Right lobe of liver (tissue), 4 donors: ENCODE measurements around the genes CIAPIN1, ADGRG1 and CSNK2A2.

- PRO-cap, 4 experiments: peak in 3 of 4 experiments; most common plus-strand start chr16:56938896 (in 2); most common minus-strand start chr16:56938928 (in 1)
- RAMPAGE, long total RNA, 2 experiments: no peak in any of the 2 experiments
These were observed 6.9 kb downstream of the HERPUD1 start for GRCh38 chr16:56938549-56939574.

DNA sequence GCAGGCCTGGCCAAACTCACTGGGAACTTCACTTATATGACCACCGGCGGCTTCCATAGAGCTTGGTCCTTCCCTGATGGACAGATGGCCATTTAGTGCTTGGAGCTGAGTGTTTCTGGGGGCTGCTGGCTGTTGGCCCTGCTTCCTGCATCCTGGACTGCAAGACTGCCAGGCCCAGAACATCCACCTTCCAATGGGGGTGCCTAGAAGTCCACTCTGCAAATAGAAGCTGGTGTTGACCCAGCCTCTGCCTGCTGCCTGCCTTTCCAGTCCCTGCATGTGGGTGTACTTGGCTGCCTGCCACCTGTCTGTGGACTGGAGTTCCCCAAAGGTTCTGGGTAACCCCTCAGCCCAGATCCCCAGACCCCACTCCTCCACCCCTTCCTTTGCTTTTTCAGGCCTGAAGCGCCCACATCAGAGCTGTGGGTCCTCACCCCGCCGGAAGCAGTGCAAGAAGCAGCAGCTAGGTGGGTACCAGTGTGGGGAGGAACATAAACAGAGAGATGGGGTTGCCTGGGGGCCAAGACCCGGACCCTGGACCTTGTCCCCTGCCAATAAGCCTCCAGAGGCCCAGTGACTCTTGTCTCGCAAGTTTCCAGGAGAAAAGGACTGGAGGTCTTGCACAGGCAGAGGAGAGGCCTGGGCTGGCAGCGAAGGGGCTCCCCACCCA, 34.2 kb downstream of the NLRC5 start:
- PRO-cap, 4 experiments: no peak in any of the 4 experiments
- RAMPAGE, long total RNA, 2 experiments: no peak in any of the 2 experiments

GRCh38 chr16:57045635-57046284, 46.6 kb upstream of the CPNE2 start:
- PRO-cap, 4 experiments: no peak in any of the 4 experiments
- RAMPAGE, long total RNA, 2 experiments: no peak in any of the 2 experiments

DNA sequence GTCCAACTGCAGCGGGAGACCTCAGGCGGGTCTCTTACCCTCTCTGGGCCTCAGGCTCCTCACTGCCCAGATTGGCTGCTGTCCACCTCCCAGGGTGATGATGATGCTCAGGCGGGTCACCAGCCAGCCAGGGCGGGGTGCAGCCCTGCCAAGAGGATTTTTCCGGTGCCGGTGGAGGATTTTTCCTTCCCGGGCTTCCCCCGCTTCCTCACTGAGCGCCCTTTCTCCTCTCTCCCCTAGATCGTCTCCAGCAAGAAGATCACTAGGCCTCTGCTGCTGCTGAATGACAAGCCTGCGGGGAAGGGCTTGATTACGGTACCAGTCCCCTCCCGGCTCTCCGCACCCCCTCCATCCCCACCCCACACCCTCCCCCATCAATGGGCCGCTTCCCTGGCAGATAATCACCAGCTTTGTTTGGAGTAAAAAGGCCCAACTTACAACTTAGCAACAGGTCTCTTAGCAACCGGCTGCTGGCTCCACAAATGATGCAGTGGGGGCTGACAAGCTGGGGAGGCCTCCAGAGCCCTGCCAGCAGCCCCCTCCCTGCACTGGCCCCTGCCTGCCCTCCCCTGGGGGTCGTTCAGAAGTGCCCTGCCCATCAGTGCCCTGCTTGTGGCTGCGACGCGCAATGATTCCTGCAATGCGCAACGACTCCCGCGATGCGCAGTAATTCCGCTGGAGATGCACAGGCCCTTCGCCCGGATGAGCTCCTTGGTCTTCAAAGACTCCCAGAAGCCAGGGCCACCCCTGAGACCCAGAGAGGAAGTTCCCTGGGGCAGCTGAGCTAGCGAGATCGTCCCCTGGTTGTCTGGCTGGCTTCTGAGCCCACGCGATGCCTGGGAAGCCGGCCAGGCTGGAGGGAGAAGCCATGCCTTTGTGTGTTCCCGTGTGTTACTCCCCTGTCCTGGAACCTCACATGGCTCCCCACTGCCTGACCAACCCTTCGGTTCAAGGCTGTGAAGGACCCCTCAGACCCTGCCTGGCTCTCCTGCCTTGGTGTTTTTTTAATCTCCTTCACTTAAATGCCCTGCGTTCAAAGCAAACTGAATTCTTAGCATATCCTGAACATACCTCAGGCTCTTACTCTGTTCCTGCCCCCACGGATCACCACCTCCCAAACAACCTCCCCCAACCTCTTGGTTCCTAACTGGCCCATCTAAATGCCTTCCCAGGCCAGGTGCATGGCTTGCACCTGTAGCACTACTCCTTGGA, 23.3 kb downstream of the CPNE2 start:
- PRO-cap, 4 experiments: no peak in any of the 4 experiments
- RAMPAGE, long total RNA, 2 experiments: no peak in any of the 2 experiments

GRCh38 chr16:57117141-57117713, 24.8 kb downstream of the CPNE2 start:
- PRO-cap, 4 experiments: no peak in any of the 4 experiments
- RAMPAGE, long total RNA, 2 experiments: no peak in any of the 2 experiments

DNA sequence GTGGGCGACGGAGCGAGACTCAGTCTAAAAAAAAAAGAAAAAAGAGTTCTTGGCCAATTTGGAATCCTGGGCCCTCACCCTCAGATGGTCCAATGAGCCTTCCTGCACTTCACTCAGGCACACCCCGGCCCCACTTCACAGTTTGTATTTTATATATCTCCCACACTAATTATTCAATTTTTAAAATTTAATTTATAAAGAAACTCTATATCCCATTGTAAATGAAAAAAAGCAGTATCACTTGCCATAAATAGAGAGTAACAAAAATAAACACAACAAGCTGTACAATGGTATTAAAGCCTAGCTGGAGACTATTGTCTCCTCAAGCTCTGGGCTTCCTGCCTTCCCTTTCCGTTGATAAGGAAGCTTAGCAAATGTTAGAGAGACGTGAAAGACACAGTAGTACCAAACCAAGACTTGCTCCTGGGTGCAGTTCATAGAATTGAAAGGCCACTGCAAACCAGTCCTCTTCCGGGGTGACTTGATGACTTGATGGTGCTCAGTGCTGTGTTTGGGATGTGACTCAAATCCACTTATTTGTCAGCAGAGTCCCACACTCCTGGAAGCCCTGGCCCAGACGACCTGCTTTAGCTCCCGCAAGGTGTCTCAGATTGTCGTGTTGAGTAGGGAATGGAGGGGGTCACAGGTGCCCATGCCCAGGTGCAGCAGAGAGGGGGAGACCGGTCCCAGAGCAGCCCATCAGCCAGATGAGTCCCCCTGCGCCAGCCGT, 40.8 kb downstream of the PSME3IP1 start:
- PRO-cap, 4 experiments: no peak in any of the 4 experiments
- RAMPAGE, long total RNA, 2 experiments: no peak in any of the 2 experiments

DNA sequence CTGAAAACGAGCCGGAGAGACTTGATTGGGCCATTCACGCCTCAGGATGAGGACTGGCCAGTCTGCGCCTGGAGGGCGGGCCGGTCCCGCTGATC, 128 bp upstream of the PSME3IP1 start:
- PRO-cap, 4 experiments: no peak in any of the 4 experiments
- RAMPAGE, long total RNA, 2 experiments: no peak in any of the 2 experiments

DNA sequence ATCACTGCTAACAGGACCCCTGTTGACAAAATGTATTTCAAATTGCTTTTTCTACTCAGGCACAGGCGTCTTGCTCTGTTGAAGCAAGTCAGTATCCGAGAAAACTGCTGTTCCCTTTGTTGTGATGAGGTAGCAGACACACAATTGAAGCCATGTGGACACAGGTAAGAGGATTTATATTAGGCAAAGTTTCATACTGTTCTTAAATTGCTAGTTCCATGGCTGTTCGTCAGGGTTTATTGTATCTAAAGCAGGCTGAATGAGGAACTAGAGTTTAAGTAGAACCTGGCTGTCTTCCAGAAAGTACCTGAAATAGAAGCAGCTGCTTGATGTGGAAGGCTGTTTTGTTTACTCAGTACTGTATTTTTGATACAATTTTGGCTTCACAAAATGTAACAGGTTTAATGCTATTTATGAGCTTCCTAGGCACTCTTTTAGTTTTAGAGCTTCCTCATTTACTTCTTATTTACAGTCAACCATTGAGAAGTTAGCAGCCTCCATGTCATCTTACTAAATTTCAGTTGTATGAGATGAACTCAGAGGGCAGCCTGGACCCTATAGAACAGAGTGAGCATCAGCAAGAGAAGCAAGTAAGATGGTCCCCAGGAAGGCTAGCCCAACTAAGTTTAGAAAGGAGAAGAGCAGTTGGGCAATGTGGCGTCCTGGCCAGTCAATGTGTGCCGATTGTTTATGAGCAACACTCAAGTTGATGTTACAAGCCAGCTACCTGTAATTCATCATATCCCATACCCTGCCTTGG, 9.8 kb upstream of the ARL2BP start:
- PRO-cap, 4 experiments: no peak in any of the 4 experiments
- RAMPAGE, long total RNA, 2 experiments: no peak in any of the 2 experiments

- PRO-cap, 4 experiments: no peak in any of the 4 experiments
- RAMPAGE, long total RNA, 2 experiments: no peak in any of the 2 experiments
These were observed 18.5 kb downstream of the PLLP start for GRCh38 chr16:57265951-57266481.

GRCh38 chr16:57446425-57447614, at the start of gene CIAPIN1:
Gene CIAPIN1 (minus strand): TSS chr16:57447385.
- PRO-cap, 4 experiments: peak in 4 of 4 experiments; most common plus-strand start chr16:57447482 (in 4); most common minus-strand start chr16:57447350 (in 2)
- RAMPAGE, long total RNA, 2 experiments: start-site peak on the plus strand in 2 of 2 experiments, at chr16:57447474-57447514 at its widest, 1,751 to 2,642 reads per replicate; start-site peak on the minus strand in 2 of 2 experiments, at chr16:57447365-57447388 at its widest, 595 to 687 reads per replicate

DNA sequence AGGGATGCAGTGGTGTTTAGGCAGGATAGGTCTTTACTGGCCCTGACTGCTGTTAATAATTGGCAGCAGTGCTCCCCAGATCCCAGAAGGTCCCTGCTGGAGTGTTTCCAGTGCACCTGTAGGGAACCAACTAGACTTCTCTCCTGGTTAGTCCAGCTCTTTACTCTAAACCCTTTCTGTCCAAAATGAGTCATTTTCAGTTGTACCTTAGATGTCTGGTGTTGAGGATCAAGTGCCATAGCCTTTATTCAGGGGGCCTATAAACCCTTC, 8.7 kb downstream of the POLR2C start:
- PRO-cap, 4 experiments: peak in 1 of 4 experiments; most common plus-strand start position 210 of the sequence (in 1); most common minus-strand start position 137 of the sequence (in 1)
- RAMPAGE, long total RNA, 2 experiments: no peak in any of the 2 experiments

DNA sequence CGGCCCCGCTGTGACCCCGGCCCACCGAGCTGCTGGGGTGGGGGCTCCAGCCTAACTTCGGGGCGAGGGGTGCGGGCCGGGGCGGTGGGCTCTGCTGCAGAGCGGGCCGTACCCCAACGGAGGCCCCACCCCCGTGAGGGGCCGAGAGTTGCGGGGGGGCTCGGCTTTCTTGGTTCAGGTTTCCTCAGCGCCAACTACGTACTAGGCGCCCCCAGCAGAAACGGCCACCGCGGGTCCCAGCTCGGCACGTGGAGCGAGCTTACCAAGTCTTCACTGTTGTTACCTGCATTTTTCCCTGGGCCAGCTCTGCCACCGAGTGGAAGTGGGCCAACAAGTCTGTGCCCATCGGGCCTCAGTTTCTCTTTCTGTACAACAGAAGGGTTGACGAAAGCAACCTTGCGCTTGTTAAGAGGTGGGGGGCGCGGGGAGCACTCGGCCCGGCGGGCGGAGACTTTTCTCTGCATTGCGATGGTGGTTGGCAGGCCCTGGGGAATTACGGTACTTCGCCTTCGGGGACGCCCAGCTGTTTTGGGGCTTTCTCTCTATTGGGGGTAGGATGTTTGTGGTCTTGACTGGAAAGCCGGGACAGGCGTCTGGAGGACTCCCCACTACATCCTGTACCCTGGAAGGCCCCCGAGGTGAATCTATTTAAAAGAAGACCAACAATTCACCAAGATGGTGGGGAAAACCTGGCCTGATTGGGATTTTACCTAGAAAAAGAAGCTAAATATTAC, 473 bp upstream of the CCDC102A start:
- PRO-cap, 4 experiments: no peak in any of the 4 experiments
- RAMPAGE, long total RNA, 2 experiments: no peak in any of the 2 experiments

DNA sequence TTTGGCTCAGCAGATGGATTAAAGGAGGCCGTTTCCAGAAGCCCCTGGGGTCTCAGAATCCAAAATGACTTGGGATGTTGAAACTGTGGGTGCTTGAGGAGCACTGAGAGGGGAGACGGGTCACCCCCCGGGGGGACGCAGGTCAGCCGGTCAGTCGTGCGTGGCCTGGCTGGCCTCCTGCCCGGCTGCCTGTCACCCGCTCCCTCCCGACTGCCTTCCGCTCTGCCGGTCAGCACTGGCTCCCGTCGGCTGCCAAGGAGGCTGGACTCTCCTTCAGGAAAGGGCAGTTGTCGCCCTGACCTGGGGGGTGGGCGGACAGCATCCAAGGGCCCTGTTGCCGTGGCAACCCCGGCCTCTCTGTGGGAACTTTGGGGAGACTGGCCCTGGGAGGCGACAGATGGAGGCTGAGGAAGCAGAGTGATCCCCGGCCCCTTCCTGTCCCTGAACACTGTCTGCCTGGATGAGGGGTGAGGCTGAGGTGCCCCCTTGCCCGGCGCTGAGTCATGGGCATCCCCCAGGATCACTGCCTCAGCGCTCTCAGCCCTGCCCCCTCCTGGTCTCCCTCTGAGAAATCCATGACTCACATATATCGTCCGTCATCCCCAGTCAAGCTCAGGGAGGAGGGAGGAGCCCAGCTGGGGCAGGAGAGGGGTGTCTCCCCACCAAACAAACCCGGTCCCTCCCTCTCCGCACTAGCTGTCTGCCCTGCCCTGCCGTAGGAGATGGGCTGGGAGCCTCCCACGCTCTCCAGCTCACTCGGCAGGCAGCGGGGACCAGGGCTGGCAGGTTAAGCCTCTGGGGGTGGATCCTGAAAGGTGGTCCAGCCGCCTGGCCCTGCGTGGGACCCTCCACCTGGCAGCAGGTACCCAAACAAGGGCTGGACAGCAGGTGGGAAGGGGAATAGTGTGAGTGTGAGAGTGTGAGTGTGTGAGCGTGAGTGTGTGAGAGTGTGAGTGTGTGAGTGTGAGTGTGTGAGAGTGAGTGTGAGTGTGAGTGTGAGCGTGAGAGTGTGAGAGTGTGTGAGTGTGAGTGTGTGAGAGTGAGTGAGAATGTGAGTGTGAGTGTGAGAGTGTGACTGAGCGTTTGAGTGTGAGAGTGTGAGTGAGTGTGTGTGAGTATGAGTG, at the start of gene ADGRG1:
Gene ADGRG1 (plus strand): TSS at position 690 of the 1,124 bp plus-strand sequence.
- PRO-cap, 4 experiments: peak in 2 of 4 experiments; most common plus-strand start position 605 of the sequence (in 1); most common minus-strand start position 450 of the sequence (in 1)
- RAMPAGE, long total RNA, 2 experiments: start-site peak on the plus strand in 2 of 2 experiments, centred at positions 631 to 702 of the sequence, 23 to 37 reads per replicate

- PRO-cap, 4 experiments: peak in 1 of 4 experiments; most common minus-strand start chr16:57702073 (in 1)
- RAMPAGE, long total RNA, 2 experiments: no peak in any of the 2 experiments
These were observed 7.3 kb downstream of the DRC7 start for GRCh38 chr16:57701680-57702486.

DNA sequence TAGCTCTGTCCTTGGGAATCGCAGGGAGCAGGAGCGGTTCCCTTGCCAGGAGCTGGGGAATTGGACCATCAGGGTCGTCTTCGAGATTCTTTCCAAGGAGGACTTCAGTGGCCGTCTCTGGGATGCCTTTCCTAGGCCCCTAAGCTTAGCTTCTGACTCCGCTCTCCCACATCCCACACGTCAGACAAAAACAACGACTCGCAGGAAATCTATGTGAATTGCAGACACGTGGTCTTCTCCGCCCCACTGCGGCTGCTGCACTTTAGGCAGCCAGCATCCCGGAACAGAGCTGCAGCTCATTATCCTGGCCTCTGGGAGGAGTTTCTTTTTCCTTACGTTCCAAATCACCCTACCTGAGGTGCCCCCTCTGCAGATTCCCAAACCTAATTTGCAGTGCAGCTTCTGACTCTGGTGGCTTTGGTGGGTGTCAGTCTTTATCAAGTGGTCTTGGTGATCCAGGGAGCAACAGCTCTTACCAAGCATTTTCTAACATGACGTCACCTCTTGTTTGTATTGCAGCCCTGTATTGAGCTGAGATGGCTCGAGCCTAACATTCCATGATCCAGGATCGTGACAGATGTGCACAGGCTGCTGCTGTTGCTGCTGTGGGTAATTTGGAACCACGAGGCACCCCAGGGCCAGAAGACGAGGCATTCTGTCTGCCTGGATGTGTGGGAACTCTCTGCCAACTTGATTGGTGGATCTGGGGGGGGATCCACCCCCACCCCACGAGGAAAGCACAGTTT, 1.1 kb downstream of the KATNB1 start:
- PRO-cap, 4 experiments: peak in 4 of 4 experiments; most common plus-strand start position 565 of the sequence (in 3); most common minus-strand start position 186 of the sequence (in 3)
- RAMPAGE, long total RNA, 2 experiments: no peak in any of the 2 experiments

- PRO-cap, 4 experiments: no peak in any of the 4 experiments
- RAMPAGE, long total RNA, 2 experiments: no peak in any of the 2 experiments
These were observed 3.3 kb downstream of the CFAP20 start for GRCh38 chr16:58125678-58126457.

- PRO-cap, 4 experiments: no peak in any of the 4 experiments
- RAMPAGE, long total RNA, 2 experiments: no peak in any of the 2 experiments
These were observed 29.4 kb upstream of the CFAP20 start for GRCh38 chr16:58158418-58159184.

DNA sequence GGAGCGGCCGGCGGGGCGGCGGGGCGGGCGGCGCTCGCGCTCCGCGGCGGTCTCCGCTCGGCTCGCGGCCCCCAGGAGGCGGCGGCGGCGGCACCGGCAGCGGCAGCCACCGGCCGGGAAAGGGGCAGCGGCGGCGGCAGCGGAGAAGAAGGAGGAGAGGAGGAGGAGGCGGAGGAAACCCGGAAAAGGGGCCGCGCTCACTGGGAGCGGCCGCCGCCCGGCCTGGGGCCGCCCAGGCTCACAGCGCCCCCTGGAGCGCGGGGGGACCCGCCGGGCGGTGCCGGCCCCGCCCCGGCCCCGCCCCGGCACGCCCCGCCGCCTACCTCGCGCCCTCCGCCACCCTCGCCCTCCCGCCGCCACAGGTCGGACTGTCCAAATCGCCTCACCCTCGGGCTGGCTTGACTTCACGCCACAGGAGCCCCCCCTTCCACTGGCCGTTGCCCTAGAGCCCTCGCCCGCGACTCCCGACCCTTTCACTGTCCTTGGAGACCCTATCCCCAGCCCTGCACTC, at the start of gene CSNK2A2:
Gene CSNK2A2 (minus strand): TSS at position 159 of the 511 bp plus-strand sequence.
- PRO-cap, 4 experiments: peak in 4 of 4 experiments; most common plus-strand start position 366 of the sequence (in 2); most common minus-strand start position 159 of the sequence (in 4)
- RAMPAGE, long total RNA, 2 experiments: no peak in any of the 2 experiments

DNA sequence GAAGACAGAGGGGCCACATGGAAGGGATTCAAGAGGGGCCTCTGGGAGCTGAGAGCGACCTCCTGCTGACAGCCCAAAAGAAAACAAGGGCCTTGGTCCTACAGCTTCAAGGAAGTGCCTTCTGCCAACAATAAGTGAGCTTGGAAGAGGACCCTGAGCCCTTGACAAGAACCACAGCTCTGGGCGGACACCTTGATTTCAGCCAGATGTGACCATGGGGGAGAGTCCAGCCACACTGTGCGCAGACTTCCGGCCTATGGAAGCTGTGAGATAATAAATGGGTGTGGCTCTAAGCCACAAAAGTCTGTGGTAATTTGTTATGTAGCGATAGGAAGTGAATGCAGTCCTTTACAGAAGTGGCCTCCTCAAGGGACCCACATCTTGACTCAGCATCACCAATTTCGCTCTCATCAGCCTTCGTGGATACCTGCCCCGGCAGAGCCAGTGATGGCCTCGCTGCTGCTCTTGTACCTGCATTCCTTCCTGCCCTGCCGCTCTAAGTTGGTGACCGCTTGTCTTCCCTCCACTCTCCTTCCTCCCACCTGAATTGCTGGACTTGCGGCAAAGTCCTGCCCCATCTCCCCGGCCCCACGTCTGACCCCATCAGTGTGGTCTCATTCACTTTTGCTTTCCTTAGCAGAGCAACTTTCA, 15.8 kb downstream of the CCDC113 start:
- PRO-cap, 4 experiments: no peak in any of the 4 experiments
- RAMPAGE, long total RNA, 2 experiments: no peak in any of the 2 experiments

DNA sequence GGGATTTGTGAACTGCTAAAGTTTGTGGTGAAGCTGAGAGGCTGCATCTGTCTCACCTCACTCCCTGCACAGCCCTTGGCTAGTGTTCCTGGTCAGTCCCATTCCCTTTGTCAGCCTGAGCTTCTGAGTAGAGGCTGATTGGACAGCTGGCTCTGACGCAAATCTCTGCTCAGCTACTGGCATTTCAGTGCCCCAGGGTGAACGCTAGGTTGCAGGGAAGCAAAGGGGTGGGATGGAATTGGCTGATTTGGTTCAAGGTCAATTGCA, 23.1 kb upstream of the CNOT1 start:
- PRO-cap, 4 experiments: no peak in any of the 4 experiments
- RAMPAGE, long total RNA, 2 experiments: no peak in any of the 2 experiments